Zone of skin (tissue), 1 donor: Measurements from ENCODE around the genes GRK4 and DOK7.

DNA sequence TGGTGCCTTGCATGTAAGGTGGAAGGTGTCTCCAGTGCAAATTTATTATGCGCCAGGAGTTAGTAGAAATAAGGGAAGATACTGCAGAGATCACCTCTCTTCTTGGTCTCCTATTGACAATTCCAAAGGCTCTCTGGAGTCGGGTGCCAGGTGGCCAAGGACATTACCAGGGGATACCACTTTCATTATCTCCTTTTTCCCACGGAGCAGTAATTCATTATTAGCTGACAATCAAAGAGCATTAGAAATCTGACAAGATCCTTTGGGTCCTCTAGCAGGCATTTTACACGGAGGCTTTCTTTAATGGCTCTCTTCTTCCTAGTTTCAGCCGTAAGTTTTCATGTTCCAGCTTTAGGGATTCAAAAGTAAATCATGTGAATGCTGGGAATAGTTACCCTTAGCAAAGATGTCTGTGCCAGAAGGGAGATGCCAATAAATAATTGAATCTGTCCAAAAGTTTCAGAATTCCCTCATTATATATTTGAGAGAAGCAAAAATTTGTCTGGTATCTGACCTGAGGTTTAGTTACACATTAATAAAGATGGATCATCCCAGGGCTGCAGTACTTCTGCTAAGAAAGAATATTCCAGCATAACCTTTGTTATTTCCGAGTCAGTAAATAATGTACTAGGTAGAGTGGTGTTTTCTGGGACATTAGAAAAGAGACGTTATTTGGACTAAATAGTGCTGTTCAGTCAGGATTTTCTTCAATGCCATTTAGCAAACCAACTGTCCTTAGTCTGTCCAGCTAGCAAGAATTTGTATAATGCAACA, 26.3 kb downstream of the ADD1 start:
- RRBS = no CpG with 5 or more reads among the region's 7 CpGs

DNA sequence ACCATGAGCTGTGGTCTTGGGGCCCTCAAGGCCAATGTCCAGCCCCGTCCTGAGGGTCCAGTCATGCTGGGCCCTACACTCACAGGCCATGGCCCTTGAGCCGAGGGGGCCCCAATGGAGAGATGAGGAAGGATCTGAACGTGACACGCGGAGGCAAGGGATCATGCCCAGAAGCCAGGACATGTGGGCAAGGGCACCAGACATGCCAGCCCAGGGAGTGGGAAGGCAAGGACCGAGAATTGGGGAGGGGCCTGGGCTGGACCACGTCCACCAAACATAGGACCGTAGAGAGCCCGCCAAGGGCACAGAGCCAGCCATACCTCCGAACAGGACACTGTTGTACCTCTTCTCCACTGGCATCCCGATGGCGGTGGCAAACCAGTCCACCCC, 1.4 kb downstream of the MFSD10 start:
- RRBS = no CpG with 5 or more reads among the region's 12 CpGs

DNA sequence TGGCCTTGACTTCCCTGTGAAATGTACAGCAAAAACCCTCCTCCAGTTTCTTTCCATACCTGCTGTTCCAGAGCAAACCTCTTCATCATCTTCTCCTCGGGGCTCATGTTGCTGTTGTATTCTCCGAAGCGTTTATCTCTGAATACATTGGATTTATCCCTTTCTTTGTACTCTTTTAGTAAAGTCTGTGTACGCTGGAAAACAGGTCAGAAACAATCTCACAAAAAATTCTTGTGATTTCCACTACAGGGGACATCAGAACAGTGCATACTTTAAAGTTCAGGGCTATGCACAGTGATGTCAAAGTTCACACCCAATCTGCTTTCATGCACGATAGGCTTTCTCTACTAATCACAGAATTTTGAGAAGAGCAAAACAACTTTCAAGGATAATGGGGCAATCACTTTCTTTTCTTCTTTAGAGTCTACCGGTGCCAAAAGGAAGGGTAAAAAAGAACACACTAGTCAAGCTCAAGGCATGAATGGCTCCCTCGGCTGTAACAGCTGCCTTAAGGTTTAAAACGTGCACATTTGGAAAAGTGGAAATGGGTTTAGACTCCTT, 5.6 kb downstream of the NOP14 start:
- RRBS = no CpG with 5 or more reads among the region's 8 CpGs

GRCh38 chr4:2963525-2964180, at the start of gene GRK4:
Gene GRK4, plus strand, starts transcription at chr4:2963571.
- RRBS = under 1% methylated on average over 37 of the region's 84 CpGs

DNA sequence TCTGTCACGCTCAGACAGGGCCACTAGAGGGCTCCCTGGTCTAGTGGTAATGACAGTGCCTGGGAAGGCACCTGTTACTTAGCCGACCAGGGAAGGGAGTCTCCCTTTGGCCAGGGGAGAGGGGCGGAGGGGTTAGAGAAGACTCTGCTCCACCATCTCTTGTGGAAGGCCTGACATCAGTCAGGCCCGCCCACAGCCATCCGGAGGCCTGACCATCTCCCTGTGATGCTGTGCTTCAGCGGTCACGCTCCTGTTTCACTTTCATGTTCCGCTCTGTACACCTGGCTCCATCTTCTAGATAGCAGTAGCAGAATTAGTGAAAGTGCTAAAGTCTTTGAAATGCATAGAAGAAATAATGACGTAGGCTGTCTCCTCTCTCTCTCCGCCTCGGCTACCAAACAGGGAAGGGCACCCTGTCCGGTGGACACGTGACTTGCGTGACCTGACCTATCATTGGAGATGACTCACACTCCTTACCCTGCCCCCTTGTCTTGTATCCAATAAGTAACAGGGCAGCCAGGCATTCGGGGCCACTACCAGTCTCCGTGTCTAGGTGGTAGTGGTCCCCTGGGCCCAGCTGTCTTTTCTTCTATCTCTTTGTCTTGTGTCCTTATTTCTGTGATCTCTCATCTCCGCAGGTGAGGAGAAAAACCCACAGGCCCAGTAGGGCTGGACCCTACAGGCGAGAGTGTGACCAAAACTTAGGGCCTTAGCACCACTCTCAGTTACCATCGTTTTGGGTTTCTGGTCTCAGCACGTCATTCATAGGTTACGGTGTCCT, 26.7 kb upstream of the HTT start:
- RRBS = no CpG with 5 or more reads among the region's 21 CpGs

GRCh38 chr4:3082609-3083025, 8.1 kb downstream of the HTT start:
- RRBS = no CpG with 5 or more reads among the region's 5 CpGs

DNA sequence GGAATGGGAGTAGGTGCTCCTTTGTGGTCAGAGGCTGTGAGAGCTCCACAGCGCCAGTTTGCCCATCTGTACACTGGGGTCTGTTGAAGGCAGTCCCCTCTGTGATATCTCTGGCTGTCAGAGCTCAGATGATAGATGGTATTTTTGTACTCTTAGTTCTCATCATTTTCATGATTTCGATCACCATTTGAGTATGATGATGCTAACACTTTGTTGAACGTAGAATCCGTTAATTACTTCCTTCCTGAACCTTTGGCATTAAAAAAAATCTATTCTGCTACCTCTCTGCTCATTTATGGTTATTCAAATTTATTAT, 33.9 kb downstream of the HTT start:
- RRBS = no CpG with 5 or more reads among the region's 4 CpGs

DNA sequence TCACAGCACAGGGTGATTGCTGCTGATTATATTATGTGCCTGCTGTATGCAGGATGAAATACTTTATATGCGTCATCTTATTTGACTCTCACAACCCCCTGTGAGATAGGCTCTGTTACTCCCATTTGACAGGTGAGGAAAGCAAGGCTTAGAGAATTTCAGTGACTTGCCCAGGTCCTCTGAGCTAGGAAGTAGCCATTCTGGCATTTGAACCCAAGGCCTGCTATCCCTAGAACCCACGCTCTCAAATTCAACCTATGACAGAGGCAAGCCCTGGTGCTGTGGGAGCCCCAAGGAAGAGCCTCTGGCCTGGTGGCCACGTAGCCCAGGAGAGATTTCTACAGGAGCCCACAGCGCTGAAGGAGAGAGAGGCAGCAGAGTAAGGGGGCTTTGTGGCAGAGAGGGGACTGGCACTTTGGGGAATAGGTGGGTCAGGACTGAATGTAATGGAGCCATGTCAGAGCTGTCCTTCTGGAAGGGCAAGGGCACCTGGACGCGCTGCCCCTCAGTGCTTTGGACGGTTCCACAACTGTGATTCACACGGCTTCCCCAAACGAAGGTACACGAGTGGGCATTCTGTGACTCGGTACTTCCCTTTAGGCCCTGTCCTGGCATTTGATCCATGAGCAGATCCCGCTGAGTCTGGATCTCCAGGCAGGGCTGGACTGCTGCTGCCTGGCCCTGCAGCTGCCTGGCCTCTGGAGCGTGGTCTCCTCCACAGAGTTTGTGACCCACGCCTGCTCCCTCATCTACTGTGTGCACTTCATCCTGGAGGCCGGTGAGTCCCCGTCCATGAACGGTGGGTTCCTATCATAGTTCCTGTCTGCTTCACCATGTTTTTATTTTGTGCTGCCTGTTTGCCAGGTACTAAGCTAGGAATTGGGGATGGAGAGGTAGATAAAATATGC, 35.3 kb upstream of the MSANTD1 start:
- RRBS = no CpG with 5 or more reads among the region's 17 CpGs

- RRBS = no CpG with 5 or more reads among the region's 9 CpGs
Measured at GRCh38 chr4:3219806-3220396, 29.1 kb upstream of the MSANTD1 start.

- RRBS = 87% methylated on average over 3 of the region's 22 CpGs
Measured at GRCh38 chr4:3225035-3225851, 23.7 kb upstream of the MSANTD1 start.

DNA sequence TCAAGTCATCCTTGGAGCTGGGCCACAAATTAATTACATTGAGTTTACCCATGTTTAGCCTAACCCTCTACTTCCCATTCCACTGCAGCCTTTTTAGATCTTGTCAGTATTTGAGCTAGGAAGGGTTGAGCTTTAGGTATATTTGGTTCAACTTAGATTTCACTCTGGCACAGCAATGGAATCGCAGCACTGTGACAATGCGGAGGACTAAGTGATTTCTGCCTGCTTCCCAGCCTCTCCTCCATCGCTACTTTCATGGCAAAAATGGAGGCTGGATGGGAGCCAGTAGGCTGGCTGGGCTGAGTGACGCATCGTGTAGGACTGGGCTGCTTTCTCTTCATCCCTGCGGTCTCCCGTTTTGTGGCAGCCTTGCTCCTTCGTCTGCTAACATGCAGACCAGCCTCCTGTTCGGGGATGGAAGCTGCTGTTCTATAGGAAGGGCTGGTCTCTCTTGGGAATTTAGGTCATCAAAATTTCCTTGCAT, 15.9 kb upstream of the RGS12 start:
- RRBS = no CpG with 5 or more reads among the region's 9 CpGs

DNA sequence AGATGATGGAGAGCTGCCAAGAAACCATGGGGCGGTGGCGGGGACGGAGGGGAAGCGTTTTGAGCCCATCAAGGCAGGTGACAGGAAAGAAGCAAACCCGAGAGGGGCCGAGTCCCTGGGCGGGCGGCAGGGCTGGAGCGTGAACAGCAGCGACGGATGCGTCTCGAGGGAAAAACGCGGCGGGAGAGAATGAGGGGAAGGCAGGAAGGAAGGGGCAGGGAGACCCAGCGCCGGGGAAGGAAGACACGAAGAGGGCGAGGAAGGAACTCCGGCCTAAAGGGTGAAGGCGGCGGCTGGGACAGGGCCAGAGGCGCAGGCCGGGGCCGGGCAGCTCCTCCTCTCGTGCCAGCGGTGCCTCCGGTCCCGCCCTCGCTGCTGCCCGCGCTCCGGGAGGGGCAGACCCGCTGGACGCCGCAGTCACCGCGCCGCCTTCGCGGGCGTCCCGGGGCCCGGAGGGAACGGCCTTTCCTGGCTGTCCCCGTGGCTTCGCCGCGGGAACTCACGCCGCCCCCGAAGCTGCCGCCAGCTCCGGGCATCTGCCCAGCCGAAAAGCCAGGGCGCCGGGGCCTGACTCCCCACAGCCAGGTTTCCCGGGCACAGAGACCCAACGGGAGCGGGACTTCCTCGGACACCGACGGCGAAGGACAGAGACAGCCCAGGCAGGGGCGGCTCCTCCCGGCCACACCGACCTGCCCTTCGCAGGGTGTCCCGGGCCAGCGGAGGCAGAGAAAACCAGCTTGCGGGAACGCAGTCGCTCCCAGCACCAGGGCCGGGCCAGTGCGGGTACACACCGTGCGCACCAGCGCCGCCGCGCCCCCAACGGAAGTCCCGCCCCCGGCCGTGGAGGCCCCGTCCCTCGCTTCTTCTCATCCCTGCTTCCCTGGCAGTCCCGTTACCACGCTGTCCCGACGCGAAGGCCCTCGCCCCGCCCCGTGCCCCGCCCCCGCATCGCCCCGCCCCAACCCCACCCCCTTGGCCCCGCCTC, 573 bp upstream of the RGS12 start:
- RRBS = 1% methylated on average over 49 of the region's 101 CpGs

DNA sequence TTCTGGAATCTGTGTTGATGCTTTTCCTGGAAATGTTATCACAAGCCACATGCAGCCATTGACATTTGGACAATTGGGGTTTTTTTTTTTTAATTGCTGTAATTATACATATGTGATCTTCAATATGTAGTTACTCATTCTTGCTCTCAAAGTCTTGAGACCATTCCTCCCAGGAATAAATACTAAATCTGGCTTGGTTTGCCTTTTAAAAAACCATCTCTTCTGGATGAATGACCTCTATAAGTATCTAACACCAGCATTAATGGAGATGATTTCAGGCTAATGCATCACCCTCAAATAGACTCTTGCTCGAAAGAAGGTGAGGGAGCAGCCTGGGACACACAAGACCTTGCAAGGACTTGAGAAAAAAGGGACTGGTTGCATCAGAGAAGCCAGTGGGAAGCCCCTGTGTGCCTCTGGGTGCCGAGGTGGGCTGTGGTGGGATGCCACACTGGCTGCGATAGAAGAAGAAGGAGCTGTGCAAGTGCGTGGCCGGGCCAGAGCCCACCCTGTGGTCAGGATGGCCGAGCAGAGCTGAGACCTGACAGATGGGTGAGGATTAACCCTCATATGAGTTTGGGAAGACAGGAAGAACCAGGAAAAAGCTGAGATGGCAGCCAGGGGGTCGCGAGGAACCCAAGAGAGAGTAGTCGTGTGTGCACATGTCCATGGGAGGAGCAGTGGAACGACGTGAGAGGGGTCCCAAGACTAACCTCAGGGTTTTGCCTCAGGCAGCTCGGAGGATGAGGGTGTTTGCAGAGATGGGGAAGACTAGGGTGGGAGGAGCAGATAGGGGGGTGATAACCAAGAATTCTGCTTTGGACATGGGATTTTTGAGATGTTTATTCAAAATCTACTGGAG, 44.7 kb upstream of the HGFAC start:
- RRBS = no CpG with 5 or more reads among the region's 12 CpGs

GRCh38 chr4:3405373-3405641, 36.5 kb upstream of the HGFAC start:
- RRBS = no CpG with 5 or more reads among the region's 2 CpGs

- RRBS = no CpG with 5 or more reads among the region's 22 CpGs
Measured at GRCh38 chr4:3407820-3408596, 33.8 kb upstream of the HGFAC start.

DNA sequence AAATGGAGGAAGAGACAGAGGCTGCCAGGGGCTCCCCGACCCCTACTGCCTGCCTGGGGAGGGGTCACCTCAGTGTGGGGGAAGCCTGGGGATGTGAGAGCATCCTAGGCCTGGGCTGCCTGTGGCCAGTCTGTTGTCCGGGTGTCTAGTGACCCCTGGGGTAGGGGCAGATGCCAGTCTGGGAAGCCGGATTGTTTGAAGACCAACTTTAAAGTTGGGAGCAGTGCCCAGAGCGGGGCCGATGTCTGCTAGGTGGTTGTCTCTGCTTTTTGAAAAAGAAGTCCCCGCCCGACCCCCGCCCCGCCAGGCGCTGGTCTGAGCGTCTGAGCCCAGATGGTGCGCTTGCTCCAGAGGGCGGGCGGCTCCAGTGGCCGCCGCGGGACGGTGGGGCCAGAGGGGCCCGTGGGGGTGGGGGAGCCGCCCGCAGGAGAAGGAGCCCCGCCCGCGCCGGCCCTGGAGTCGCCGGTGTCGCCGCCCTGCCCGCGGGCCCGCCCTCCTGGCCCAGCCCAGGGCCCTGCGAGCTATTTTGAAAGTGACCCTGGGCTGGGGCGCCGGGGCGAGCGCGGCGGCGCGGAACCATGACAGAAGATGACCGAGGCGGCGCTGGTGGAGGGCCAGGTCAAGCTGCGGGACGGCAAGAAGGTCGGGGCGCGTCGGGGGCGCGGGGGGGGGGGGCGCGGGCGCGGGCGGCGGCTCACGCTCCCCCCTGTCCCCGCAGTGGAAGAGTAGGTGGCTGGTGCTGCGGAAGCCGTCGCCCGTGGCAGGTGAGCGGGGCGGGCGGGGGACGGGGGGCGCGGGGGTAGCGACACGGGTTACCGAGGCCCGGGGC, at the start of gene DOK7:
Gene DOK7 (plus strand): TSS at position 519 of the 829 bp plus-strand sequence.
- RRBS = 4% methylated on average over 10 of the region's 74 CpGs

DNA sequence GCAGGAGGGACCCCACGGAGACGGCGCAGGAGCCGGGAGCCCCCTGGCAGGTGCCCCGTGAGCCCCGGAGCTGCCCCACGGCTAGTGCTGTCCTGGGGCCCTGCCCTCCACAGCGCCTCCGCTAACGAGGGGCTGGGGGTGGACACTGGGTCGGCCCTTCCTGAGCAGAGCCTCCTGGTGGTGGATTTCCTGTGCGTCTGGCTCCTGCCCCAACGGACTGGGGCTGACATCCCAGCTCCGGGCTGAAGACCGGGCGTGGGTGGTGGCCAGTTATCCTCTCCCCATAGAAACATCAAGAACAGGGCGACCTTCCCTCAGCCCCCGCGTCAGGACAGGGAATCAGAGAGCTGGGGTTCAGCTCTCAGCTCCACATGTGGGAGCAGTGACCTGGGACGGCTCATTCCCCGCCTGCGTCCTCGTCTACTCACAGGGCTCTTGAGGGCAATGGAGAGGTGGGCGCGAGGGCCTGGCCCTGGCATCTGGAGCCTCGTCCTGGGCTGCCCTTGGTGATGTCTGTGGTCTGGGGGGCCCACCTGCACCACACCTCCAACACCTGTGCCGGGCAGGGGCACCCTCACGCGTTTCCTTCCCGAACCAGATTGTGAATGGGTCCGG, 3.3 kb downstream of the DOK7 start:
- RRBS = 86% methylated on average over 9 of the region's 31 CpGs

DNA sequence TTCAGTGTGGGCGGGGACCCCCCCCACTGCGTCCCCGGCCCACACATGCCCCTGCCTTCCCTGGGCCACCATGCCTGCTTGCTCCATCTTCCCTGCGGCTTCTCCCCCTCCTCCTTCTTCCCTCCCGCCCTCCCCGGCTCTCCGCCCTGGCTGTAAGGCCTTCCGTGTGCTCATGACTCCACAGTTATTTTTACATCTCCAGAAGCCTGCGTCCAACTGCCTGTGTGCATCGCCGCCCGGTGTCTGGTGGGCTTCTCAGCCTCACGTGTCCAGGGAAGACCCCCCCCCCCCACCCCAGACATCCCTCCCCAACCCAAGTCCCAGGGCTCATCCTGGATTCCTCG, 4.0 kb downstream of the DOK7 start:
- RRBS = 46% methylated on average over 9 of the region's 14 CpGs

GRCh38 chr4:3640353-3641146, 108.3 kb upstream of the LRPAP1 start:
- RRBS = 45% methylated on average over 4 of the region's 20 CpGs

DNA sequence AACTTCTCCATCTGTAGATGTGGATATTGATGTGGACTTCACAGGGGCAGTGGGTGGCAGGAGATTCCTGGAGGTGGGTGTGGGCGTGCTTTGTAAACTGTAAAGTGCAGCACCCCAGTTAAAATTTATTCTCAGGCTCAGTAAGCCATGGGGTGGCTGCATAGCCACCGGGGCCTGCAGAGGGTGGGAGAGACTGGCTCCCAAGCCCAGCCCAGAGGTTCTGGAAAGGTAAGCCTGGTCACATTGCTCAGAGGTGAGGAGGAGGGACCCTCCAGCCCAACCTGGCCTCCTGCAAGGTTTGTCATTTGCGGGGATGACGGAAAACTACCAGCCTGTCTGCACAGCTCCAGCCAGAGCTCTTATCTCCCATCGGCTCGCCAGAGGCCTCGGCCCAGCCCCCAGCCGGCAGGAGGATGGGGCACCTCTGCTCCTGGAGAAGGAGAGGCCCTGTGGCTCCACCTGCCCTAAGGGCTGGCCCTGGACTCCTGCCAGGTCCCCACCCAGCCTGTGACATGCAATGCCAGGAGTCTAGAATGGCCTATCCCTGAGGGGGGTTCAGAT, 14.0 kb downstream of the ADRA2C start:
- RRBS = no CpG with 5 or more reads among the region's 8 CpGs